Mesangial cell (primary cell): Measurements from ENCODE around the genes RIN1 and SPTBN2.

GRCh38 chr11:65915259-65916365 lies 3.2 kb downstream of the C11orf68 start:
- RAMPAGE, long total RNA = start-site peak on the plus strand at chr11:65915909-65915966, 15 reads

DNA sequence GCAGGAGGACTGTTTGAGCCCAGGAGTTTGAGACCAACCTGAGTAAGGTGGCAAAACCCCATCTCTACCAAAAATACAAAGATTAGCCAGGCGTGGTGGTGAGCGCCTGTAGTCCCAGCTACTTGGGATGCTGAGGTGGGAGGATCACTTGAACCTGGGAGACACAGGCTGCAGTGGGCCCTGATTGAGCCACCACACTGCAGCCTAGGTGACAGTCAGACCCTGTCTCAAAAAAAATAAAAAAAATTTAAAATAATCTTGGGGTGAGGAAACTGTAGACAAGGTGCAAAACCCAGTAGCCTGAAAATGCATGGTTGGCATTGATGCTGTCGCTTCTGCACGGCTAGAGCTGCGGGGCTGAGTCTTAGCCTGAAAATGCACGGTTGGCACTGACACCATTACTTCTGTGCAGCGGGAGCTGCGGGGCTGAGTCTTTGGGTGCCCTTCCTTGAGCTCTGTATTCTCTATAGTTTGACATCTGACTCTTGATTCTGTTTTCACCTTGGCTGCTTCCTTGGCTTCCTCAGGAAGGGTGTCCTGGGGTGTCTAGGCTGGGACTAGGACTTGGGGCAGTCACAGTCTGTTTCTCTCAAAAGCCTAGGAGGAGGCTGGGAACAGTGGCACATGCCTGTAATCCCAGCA lies 18.5 kb downstream of the SART1 start:
- RAMPAGE, long total RNA = no peak

GRCh38 chr11:66052578-66053089 lies 470 bp downstream of the SF3B2 start:
- RAMPAGE, long total RNA = no peak

- RAMPAGE, long total RNA = no peak
Measured at GRCh38 chr11:66069330-66069957, 628 bp upstream of the PACS1 start.

GRCh38 chr11:66100181-66101589 lies 30.6 kb downstream of the PACS1 start:
- RAMPAGE, long total RNA = no peak

- RAMPAGE, long total RNA = no peak
Measured at GRCh38 chr11:66218726-66219663, 38.5 kb upstream of the KLC2 start.

DNA sequence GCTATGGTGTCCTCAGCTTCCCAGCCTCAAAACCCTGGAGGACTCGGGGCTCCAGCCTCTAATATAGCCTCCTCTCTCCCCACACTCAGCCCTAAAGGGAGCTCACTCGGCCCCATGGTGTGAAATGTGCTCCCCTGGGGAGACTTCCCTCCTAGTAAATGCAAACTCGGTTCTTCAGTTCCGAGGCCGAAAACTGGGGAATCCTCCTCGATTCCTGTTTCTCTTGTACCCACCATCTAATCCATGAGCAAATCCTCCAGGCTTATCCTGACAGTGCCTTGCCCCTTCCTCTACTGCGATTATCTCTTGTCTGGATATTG lies 10.6 kb upstream of the KLC2 start:
- RAMPAGE, long total RNA = no peak

- RAMPAGE, long total RNA = no peak
Measured at GRCh38 chr11:66335958-66336896, at the start of gene RIN1. Gene RIN1, minus strand, starts transcription at chr11:66336434.

GRCh38 chr11:66351361-66351646 lies 3.9 kb upstream of the B4GAT1 start:
- RAMPAGE, long total RNA = no peak

DNA sequence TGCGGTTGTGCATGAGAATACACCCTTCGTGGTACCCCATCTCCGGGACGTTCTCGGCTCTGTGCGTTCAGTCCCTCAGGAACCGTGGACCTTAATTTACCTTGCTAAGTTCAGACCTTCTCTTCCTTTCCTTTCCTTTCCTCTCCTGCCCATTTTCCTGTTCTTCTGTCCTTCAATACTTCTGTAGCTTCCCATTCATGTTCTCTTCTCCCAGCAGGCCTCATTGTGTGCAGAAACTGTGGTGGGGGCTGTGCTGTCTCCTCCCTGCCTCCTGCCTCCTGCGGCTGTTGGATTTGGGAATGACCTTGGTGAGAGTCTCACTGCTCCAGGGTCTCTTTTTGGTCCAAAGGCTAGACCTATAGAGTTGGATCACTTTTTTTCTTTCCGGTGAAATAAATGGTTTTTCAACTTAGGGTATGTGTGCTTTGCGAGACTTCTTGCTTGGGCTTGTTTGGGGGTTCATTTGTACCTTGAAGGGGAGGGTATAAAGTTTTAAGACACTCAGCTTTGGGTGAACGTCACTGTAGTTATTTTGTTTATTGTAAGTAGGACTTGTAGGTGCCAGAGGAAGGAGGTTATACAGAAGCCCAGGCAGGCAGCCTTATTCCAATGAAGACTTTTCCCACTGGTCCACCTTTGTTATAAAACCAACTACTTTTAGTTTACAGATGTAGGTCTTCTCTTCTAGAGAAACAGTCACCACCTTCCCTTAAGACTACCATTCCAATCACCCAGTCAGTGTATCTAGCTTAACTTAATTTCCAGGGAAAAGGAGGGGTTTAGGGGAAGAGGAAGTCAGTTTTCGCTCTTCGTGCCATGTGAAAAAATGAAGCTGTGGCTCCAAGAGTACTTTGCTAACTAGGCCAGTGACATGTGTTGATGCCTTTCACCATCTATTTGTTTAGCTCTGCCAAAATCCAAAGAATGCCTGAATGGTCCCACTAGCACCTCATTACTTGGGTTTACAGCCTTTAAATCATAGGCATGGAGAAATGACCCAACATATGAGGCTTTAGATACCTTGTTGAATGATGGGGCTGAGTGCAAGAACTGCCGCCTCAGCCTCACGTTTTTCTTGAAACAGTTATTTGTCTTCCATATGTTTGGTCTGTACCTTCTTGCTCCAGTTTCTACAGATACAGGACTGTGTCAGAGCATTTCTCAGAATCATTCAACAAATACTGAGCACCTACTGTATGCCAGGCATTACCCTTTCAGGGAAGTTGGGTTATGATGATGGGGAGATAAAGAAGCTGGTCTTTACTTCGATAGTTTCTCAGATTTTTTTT lies 8.0 kb downstream of the RBM4 start:
- RAMPAGE, long total RNA = no peak

DNA sequence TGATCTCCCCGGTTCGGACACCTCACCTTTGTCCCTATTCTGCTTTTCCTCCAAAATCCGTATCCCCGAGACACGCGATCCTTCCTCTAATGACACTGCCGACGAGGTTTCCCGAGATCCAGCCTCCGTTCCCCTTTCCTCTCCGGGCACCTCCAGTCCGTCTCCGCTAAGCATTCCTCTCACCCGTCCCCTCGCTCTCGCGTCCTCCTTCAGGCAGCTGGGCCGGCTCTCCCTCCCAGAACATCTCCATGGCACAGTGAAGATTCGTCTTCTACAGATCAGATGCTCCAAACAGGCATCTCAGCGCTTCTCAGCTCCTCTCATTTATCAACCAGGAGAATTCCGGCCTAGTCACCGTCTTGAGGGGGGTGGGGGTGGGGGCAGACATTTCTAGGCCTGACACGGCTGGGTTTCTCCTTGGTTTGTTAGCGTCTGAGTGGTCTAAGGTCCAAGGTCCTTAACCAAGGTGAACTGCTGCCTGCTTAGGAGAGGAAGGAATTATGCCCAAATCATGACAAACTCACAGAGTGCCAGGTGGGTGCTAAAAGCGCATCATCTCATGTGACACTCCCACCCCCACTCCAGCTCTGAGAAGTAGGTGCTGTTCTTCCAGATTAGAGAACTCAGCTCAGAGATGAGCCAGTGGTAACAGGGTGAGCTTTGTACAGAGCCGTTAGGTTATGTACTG lies at the start of gene SPTBN2:
SPTBN2 (minus strand) TSS at position 502 of the 688 bp plus-strand sequence.
- RAMPAGE, long total RNA = no peak

DNA sequence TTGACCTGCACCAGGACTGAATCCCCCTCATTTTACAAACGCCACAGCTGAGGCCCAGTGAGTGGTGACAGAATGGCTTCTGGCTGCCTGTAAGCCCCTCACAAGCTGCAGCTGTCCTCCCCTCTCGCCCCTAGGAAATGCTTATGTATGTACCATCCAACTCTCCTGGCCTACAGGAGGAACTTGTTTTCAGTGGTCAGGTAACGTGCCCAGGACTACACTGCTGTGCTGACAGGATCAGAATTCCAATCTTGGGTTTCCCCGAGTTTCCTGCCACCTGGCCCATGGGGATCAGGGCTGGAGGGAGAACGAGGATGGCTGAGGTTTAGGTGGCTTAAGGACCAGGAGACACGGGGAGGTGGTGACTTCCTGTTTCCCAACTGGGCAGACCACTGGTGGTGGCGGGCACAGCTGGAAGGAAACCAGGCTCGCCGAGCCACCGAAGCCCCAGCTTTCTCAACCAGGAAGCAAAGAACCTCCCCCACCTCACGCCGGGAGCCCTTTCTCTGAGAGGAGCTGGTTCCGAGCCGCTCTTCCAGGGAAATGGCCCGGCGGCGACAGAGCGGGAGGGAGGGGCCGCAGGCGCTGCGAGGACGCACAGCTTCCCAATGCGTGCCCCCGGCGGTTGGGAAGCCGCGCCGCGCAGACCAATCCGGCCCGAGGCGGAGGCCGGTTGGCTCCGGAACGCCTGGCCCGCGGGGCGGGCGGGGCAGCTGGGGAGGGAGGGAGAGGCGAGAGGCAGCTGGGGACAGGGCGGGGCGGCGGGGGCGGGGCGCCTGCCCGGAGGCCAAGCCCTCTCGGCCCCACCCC lies 998 bp upstream of the LRFN4 start:
- RAMPAGE, long total RNA = no peak

- RAMPAGE, long total RNA = no peak
Measured at GRCh38 chr11:66953214-66953866, 4.8 kb downstream of the PC start.

- RAMPAGE, long total RNA = no peak
Measured at GRCh38 chr11:67054982-67055783, 1.5 kb upstream of the RHOD start.

DNA sequence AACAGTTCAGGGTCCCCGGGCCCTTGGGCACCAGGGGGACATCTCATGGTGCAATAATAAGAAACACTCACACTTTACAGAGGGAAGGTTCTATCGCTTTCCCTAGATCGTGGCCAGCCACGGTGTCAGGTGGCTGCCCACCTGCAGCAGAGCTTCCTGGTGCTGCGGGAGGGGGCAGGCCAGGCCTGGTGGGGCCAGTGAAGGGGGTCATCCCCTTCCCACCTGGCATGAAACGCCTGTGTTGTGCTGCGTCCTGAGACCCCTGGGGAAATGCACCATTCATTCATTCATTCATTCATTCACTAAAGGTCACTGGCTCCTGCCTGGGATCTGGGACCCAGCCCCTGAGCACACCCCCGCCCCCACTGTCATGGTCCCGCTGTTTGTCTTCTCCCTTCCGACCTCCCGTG lies 392 bp upstream of the RHOD start:
- RAMPAGE, long total RNA = no peak

DNA sequence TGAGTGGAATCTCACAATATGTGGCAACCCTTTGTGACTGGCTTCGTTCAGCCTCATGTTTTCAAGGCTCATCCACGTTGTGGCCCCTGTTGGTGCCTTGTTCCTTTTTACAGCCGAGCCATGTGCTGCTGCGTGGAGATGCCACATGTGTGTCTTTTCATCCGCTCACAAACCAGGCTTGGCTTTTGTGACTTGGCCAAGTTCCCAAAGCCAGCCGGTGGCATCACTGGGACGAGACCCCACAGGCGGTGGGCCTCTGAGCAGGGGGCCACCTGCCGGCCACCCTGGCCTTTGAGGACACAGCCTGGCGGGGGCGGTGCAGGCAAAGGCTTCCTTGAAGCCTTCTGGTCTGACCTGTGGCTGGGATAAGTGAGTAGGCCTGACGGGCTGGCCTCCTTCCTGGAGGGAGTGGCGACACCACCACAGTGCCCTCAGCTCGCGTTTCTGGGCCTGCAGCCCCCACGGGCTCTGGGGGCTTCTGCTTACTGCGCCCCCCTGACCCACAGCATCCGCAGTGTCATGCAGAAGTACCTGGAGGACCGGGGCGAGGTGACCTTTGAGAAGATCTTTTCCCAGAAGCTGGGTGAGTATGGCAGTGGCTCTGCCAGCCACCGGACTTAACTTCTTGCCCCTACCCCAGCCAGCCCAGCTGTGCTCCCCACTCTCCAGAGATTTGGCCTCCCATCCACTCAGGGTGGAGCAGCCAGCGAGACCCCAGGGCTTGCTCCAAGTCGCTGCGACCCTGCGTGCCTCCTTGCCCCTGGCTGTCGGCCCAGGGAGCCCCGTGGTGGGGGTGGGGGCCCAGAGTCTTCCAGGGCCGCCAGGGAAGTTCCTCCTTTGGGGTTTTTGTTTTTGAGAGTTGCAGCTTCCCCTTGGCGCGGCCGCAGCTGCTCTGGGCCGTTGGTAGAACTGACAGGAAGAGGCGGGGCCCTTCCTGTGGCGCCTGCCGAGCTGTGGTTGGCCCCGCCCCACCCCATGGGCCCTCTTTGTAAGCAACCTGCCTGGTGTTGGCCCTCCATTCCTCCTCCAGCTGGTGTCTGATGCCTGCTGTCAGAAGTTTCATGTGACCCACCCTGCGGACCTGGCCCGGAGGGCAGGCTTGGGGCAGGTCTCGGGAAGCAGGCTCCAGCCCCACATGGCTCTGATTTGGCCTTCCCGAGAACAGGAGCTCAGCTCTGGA lies 10.9 kb downstream of the GRK2 start:
- RAMPAGE, long total RNA = no peak

- RAMPAGE, long total RNA = no peak
Measured at GRCh38 chr11:67282425-67283490, 6.3 kb upstream of the ANKRD13D start.

GRCh38 chr11:67283491-67283960 lies 5.6 kb upstream of the ANKRD13D start:
- RAMPAGE, long total RNA = no peak

DNA sequence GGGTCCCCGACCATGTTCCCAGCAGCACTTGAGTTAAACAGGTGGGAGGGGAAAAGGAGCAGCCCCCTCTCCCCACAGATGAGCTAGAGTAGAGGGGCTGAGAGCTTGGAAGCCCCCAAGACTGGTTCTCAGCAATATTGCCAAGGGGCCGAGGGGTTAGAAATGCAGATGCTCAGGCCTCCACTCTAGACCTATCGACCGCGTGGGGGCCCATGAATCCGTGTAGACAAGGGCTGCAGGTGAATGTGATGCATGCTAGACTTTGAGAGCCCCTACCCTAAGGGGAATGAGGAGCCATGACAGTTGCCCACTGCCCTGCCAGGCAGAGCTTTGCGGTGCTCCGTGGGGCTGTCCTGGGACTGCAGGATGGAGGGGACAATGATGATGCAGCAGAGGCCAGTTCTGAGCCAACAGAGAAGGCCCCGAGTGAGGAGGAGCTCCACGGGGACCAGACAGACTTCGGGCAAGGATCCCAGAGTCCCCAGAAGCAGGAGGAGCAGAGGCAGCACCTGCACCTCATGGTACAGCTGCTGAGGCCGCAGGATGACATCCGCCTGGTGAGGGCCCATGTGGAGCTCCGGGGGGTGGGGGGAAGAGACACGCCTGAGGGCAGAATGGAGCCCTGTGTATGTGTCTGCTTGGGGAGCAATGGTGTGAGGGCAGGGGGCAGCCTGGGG lies 1.3 kb downstream of the SSH3 start:
- RAMPAGE, long total RNA = no peak

GRCh38 chr11:67354204-67355096 lies 1.1 kb upstream of the POLD4 start:
- RAMPAGE, long total RNA = no peak